Measurements from ENCODE around the gene ZNF593.

GRCh38 chr1:25360565-25361629, 22.8 kb downstream of the TMEM50A start:
- RRBS = no CpG with 5 or more reads among the region's 9 CpGs

DNA sequence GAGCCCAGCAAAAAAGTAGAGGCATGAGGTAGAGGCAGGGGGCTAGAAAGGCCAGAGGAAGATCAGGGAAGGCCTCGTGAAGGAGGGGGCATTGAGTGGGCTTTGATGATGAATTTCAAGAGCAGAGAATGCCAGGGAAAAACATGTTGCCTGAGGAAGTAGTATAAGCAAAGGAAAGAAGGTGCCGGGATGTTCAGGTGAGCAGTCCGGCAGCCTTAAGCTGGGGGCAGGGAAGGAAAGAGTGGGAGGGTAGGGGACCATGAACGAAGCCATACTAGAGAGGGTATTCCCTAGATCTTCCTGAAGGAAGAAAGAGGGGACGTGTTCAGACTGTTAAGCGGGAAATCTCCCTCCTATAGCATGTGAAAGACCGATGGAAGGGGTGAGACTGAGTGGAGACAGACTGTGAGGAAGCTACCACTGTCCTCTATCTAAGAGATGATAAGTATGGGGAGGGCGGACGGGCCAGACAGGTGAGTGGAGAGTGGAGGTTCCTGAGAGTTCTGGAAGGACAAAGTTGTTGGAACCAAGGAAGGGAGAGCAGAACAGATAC, 49.1 kb upstream of the LDLRAP1 start:
- RRBS = no CpG with 5 or more reads among the region's 9 CpGs

DNA sequence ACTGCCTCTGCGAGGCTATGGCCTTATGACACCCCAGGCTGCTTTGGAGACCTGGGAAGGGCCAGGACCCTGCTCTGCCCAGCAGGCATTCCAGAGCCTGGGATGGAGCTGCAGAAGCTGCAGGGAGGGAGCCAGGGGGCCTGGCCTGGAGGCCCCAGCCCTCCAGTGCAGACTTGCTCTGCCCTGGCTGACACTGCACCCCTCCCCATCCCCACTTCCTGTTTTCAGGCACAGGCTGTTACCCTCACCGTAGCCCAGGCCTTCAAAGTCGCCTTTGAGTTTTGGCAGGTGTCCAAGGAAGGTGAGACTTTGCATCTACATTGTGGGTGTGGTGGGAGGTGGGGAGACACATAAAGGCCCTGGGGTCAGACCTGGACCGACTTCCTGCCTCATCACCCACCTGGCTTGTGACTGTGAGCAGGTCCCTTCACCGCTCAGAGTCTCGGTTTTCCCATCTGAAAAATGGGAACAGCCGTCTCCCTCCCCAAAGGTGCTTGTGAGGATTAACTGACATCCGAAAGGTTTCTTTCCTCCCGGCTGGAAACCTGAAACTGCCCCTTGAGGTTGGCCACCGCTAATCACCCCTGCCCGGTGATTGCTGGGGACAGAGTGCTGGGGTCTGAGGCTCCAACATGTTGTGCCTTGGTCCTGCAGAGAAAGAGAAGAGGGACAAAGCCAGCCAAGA, 19.2 kb downstream of the LDLRAP1 start:
- RRBS = 92% methylated on average over 3 of the region's 11 CpGs

GRCh38 chr1:25586114-25586571, 30.4 kb upstream of the MAN1C1 start:
- RRBS = no CpG with 5 or more reads among the region's 12 CpGs

DNA sequence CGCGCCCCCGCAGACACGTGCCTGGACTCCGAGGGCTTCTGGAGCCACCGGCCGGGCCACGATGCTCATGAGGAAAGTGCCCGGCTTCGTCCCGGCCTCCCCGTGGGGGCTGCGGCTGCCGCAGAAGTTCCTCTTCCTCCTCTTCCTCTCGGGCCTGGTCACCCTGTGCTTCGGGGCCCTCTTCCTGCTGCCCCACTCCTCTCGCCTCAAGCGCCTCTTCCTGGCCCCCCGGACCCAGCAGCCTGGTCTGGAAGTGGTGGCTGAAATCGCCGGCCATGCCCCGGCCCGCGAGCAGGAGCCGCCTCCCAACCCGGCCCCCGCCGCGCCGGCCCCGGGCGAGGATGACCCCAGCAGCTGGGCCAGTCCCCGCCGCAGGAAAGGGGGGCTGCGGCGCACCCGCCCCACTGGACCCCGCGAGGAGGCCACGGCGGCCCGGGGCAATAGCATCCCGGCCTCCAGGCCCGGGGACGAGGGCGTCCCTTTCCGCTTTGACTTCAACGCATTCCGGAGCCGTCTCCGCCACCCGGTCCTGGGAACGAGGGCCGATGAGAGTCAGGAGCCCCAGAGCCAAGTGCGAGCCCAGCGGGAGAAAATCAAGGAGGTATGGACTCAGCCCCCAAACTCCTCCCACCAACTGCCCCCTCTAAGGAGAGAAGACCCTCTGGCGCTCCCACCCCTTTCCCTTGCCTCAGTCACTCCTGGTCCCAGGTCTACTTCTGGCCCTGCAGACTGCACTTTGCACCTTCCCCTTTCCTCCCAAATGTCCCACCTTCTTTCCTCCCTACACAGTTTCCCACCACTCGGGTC, 1.3 kb downstream of the MAN1C1 start:
- RRBS = 64% methylated on average over 18 of the region's 58 CpGs

DNA sequence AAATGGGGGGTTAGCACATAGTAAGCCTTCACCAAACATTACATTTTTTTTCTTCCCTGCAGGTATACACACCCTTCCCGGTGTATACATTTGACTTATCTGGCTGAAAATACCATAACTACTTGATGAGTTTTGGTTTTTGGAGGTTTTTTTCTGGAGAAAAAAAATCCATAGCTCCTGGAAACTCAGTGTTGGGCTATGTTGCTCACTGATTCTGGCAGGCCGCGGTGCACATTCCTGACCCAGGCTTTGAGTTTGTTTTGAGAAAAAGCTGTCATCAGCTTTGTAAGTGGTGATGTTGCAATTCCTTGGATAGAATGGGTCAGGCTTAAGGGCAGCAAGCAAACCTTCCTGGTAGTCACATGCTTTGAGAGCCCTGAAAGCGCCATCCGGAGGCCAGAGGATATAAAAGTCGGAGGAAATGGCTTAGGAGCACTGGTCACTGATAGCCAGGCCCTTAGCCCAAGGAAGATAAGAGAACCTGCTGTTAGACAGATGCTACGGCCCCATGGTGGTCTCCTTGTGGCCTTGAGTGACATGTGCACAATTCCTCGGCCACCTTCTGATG, 78.4 kb downstream of the MAN1C1 start:
- RRBS = no CpG with 5 or more reads among the region's 8 CpGs

DNA sequence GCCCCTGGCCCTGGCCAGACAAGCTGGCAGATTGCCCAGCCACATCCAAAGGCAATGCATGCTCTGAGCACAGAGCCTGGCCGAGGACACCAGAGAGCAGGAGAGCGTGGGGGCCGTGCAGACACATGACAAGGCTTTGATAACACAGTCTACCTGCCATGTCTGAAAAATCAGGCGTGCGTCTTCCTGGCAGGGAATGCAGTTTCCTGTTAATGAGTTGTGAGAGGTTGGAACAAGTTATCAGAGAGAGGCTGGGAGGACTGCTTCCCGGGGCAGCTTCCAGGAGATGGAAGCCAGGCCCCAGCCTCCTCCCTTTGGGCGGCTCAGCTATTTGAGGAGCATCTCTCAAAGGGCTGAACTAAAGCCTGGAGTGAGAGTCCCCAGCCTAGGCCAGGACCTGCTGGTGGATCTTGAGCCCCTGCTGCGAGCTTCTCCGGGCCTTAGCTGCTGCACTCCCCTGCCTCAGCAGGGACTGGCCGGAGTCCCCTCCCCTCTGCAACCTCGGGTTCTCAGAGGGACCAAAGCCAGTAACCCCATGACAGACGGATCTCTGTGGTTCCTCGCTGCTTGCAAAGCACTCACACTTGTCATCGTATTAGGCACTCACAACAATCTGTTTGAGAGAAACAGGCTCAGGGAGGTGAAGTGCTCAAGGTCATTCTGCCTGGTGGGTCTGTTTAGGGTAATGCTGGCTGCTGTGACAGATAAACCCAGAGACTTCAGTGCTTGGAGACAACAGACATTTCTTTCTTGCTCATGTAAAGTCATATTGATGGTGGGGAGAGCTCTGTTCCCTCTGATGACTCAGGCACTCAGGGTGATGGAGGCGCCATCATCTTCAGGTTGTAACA, 72.0 kb upstream of the SELENON start:
- RRBS = 4% methylated on average over 2 of the region's 15 CpGs

- RRBS = no CpG with 5 or more reads among the region's 3 CpGs
These were observed 5.9 kb downstream of the SELENON start for GRCh38 chr1:25805811-25806279.

DNA sequence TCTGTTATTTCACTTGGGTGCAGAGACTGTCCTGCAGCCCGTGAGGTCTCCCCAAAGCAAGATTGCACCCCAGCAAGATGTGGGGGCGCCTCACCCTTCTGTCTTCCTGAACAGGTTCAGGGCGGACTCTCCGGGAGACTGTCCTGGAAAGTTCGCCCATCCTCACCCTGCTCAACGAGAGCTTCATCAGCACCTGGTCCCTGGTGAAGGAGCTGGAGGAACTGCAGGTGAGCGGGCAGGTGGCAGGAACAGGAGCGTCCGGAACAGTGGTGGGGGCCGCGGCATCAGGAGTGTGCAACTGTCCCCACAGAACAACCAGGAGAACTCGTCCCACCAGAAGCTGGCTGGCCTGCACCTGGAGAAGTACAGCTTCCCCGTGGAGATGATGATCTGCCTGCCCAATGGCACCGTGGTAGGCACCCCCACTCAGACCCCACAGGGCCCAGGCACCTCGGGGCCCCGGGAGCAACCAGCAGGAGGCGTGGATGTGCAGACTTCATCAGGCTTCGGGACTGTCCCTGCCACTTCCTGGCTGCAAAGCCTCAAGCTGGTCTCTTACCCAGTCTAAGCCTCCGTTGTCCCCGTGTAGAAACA, 5.9 kb upstream of the MTFR1L start:
- RRBS = no CpG with 5 or more reads among the region's 20 CpGs

GRCh38 chr1:26022943-26023435, 1.4 kb downstream of the EXTL1 start:
- RRBS = 94% methylated on average over 6 of the region's 16 CpGs

DNA sequence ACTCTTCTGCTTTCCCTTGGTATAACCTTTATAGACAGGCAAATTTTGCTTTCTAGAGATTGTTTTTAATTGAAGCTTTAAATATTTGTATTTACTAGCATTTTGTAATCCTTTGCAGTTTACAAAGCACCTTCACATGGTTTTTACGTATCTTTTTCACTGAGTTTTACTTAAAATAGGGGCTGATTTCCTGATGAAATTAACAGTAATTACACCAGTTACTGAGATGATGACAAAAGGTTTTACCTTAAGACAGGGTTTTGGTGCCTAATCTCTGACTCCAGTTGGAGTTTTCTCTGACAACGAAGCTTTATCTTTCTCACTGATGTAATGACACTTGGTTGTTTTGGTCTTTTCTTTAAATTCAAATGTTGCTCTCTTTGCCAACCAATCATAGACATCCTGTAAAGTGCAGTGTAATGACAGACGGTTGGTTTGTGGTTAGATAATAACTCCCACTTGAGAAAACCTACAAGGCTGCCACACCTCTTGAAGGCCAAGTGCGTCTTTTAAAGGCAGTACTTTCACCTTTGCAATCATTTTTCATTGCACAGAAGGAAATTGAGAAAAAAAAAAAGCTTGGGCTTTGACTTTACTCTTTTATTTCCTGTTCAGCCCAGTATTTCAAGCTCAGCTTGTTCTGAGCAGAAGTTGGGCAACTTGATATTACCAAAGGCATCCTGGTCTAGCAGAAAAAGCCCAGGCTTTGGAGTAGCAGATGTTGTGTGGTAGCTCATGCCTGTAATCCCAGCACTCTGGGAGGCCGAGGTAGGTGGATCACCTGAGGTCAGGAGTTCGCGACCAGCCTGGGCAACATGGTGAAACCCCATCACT, 14.7 kb downstream of the PDIK1L start:
- RRBS = no CpG with 5 or more reads among the region's 7 CpGs

DNA sequence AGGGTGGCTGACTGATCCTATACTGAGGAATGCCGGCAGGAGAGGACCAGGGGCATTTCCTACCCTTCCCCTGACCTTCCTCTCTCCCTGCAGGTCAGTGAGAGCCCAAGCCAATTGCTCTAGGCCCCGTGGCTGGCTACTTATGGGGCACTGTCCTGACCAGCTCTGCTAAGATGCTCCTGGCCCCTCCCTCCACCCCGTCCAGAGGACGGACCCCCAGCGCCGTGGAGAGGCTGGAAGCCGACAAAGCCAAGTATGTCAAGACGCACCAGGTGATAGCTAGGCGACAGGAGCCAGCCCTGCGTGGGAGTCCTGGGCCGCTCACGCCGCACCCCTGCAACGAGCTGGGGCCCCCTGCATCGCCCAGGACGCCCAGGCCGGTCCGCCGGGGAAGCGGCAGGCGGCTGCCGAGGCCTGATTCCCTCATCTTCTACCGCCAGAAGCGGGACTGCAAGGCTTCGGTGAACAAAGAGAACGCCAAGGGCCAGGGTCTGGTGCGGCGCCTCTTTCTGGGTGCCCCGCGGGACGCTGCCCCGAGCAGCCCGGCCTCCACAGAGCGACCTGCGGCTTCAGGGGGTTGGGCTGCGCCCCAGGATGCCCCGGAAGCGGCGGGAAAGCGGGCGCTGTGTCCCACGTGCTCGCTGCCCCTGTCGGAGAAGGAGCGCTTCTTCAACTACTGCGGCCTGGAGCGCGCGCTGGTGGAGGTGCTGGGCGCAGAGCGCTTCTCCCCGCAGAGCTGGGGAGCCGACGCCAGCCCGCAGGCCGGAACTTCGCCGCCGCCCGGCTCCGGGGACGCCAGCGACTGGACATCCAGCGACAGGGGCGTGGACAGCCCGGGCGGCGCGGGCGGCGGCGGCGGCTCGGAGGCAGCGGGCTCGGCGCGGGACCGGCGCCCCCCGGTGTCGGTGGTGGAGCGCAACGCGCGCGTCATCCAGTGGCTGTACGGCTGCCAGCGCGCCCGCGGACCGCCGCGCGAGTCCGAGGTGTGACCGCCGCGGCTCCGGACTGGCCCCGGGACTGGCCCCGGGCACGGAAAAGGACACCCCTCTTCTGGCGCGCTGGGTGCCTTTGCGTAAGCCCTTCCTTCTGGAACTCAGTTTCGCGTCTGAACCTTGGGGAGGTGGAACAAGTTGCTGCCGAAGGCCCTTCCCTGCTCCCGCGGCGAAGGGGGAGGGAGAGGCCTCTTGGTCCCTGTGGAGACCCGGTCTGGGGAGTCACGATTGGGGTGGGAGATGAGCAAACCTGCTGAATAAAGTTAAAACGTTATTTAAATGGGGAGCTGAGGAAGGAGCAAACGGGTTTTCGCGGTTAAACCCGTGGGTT, 2.7 kb downstream of the FAM110D start:
- RRBS = under 1% methylated on average over 39 of the region's 120 CpGs

GRCh38 chr1:26169409-26170388, at the start of gene ZNF593:
ZNF593 (plus strand) TSS chr1:26169908.
- RRBS = 1% methylated on average over 9 of the region's 79 CpGs

- RRBS = no CpG with 5 or more reads among the region's 13 CpGs
These were observed 474 bp upstream of the SH3BGRL3 start for GRCh38 chr1:26279322-26279901.

GRCh38 chr1:26286883-26287869, 7.3 kb downstream of the SH3BGRL3 start:
- RRBS = no CpG with 5 or more reads among the region's 14 CpGs

- RRBS = no CpG with 5 or more reads among the region's 5 CpGs
These were observed 1.8 kb upstream of the UBXN11 start for GRCh38 chr1:26308227-26308675.

GRCh38 chr1:26700915-26701836, 5.4 kb downstream of the ARID1A start:
- RRBS = no CpG with 5 or more reads among the region's 4 CpGs

- RRBS = no CpG with 5 or more reads among the region's 5 CpGs
These were observed 10.5 kb downstream of the ARID1A start for GRCh38 chr1:26706321-26706729.

- RRBS = no CpG with 5 or more reads among the region's 7 CpGs
These were observed 19.0 kb downstream of the ARID1A start for GRCh38 chr1:26714679-26715387.

GRCh38 chr1:26716279-26716681, 20.5 kb downstream of the ARID1A start:
- RRBS = no CpG with 5 or more reads among the region's 1 CpG